SUDHL5 (cell line): ENCODE measurements around a stretch of chr16.

- PRO-cap, result no peak
These were observed 19.5 kb downstream of the PRDM7 start for GRCh38 chr16:90057457-90058178.